Ascending aorta (tissue), 1 donor: ENCODE measurements around a stretch of chr19.

DNA sequence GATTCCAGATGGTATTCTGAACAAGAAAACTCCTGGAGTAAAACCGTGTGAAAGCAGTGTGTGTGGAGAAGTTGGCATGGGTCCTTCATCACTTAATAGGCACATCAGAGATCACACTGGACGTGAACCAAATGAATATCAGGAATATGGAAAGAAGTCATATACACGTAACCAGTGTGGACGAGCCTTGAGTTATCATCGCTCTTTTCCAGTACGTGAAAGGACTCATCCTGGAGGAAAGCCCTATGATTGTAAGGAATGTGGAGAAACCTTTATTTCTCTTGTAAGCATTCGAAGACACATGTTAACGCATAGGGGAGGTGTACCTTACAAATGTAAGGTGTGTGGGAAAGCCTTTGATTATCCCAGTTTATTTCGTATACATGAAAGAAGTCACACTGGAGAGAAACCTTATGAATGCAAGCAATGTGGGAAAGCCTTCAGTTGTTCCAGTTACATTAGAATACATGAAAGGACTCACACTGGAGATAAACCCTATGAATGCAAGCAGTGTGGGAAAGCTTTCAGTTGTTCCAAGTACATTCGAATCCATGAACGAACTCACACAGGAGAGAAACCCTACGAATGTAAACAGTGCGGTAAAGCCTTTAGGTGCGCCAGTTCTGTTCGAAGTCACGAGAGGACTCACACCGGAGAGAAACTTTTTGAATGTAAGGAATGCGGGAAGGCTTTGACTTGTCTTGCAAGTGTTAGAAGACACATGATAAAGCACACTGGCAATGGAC is 19.6 kb downstream of the ZNF627 start:
- PRO-cap, result no peak

GRCh38 chr19:11666839-11667369 is 69.6 kb downstream of the ZNF627 start:
- PRO-cap, result unidirectional peak, minus-strand start at chr19:11667091

DNA sequence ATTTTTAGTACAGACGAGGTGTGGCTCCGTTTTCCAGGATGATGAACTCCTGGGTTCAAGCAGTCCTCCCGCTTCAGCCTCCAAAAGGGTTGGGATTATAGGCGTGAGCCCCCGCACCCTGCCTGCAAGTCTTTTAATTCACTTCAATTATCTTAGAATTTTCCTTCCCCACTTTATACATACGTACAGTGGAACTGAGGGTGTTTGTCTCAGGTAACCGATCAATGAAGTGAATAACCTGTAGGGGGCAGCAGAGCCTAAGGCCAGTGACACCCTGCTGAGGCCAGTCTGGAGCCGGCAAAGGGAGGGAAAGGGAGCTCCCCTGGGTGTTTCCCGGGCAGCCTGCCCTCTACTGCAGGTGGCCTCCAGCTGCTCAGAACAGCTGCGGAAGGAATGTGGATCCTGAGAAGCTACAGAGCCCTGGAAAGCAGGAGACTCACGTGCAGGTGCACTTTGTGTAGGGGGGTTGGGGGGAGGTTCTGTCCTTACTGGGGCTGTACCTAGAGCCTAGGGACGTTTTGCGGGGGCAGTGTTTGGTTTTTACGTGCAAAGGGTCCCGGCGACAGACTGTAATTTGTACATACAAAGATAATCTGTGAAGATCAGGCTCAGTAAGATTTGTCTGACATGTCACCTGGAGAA is 848 bp upstream of the ZNF491 start:
- PRO-cap, result no peak

DNA sequence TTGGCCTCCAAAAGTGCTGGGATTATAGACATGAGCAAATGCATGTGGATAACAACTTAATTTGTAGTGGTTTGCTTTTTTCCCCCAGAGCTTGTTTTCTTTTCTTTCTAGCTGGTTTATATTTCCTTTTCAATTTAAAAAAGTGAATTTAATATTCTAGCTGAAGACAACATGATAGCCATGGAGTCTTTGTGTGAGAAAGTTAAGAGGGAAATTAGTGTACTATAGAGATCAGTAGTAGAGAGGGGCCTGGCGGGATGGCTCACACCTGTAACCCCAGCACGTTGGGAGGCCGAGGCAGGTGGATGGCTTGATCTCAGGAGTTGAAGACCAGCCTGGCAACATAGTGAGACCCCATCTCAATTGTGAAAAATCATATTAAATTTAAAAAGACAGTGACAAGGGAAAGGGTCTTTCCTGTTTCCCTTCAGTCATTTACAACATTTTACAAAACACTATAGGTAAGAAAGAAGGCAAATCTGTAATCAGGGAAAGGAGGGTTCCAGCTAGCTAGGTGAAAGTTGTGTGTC is 3.7 kb downstream of the ZNF763 start:
- PRO-cap, result no peak

GRCh38 chr19:12296620-12296986 is 1.9 kb upstream of the ZNF44 start:
- PRO-cap, result no peak

DNA sequence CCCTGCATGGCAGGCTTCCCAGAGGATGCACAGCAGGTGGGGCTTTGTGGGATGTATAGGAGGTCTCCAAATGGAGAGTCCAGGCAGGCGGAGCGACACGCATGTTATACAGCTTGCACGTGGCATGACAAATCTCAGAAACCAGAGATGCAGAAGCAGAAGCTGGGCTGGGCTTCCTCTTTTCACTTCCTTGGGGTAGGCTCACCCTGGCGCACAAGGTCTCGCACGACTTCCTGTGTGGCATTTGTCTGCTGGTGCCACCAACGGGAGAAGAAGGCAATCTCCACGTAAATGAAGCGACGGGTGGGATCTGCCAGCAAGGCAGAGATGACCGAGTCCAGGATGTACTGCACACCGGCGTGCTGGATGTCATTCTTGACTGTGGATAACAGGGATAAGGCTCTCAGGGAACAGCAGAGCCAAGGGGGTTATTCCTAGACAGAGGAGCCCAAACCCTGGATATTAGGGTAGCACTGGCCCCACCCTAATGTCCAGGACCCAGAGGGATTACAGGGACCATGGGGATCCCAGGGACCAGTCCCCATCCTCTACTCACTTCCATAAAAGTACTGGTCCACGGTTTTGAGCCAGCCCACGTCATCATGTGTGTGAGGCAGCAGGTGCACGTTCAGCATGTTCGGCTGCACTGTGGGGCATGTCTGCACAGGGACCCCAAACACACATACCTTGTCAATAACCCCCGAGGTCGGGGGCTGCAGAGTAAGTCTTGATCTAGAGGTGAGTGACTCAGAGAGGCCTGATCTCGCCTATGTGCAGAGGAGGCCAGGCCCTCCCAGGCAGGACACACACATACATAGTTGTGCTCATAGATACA is 1.2 kb downstream of the MAN2B1 start:
- PRO-cap, result no peak

DNA sequence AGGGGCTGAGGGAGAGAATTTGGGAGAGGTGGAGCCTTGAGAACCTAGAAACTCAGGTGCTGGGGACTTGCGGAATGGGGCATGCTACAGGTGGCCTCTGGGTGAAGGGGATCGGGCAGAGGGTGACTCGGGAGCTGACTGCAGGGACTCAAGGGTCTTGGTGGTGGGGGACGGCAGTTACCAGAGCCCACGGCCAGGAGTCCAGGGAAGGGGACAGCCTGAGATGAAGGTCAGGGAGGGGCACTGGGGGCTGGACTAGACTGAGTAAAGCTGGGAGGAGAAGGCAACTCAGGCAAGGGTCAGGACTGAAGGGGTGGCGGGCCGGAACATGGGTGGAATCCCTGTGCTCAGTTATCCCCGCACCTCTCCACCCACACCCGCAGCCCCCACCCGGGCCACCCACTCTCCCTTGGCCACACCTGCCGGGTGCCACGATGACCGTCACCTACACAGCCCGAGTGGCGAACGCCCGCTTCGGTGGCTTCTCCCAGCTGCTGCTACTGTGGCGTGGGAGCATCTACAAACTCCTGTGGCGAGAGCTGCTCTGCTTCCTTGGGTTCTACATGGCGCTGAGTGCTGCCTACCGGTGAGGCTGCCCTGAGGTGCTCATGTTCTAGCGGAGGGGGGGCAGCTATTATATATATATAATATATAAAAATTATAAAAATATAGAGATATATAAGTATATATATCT is 715 bp downstream of the BEST2 start:
- PRO-cap, result no peak

DNA sequence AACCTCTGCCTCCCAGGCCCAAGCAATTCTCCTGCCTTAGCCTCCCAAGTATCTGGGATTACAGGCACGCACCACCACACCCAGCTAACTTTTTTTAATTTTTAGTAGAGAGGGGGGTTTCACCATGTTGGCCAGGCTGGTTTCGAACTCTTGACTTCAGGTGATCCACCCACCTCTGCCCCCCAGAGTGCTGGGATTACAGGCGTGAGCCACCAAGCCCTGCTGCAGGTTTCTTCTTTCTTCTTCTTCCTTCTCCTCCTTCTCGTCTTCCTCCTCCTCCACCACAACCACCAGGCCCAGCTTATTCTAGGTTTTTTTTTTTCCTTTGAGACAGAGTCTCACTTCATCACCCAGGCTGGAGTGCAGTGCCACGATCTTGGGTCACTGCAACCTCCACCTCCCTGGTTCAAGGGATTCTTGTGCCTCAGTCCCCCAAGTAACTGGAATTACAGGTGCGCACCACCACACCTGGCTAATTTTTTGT is 7.1 kb downstream of the BEST2 start:
- PRO-cap, result no peak

- PRO-cap, result no peak
Measured at GRCh38 chr19:12787992-12788294, 3.3 kb upstream of the JUNB start.

DNA sequence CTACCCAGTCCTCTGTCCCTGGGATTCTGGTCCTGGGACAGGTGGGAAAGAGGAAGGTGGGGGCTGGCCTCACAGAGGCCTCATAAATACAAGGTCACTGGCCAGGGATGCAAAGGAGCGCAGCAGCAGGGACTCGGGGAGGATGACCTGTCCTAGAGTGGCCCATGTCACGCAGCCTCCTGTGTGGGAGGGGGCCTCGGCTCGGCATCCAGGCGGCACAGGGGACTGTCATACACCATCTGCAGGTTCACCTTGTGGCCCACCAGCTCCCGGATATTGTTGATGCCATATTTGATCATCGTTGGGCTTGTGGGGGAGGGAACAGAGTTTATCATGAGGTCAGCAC is 3.5 kb upstream of the SYCE2 start:
- PRO-cap, result no peak

GRCh38 chr19:12937719-12938547 is 476 bp upstream of the CALR start:
- PRO-cap, result bidirectional peak, plus-strand start at chr19:12938609, minus-strand start at chr19:12938328

DNA sequence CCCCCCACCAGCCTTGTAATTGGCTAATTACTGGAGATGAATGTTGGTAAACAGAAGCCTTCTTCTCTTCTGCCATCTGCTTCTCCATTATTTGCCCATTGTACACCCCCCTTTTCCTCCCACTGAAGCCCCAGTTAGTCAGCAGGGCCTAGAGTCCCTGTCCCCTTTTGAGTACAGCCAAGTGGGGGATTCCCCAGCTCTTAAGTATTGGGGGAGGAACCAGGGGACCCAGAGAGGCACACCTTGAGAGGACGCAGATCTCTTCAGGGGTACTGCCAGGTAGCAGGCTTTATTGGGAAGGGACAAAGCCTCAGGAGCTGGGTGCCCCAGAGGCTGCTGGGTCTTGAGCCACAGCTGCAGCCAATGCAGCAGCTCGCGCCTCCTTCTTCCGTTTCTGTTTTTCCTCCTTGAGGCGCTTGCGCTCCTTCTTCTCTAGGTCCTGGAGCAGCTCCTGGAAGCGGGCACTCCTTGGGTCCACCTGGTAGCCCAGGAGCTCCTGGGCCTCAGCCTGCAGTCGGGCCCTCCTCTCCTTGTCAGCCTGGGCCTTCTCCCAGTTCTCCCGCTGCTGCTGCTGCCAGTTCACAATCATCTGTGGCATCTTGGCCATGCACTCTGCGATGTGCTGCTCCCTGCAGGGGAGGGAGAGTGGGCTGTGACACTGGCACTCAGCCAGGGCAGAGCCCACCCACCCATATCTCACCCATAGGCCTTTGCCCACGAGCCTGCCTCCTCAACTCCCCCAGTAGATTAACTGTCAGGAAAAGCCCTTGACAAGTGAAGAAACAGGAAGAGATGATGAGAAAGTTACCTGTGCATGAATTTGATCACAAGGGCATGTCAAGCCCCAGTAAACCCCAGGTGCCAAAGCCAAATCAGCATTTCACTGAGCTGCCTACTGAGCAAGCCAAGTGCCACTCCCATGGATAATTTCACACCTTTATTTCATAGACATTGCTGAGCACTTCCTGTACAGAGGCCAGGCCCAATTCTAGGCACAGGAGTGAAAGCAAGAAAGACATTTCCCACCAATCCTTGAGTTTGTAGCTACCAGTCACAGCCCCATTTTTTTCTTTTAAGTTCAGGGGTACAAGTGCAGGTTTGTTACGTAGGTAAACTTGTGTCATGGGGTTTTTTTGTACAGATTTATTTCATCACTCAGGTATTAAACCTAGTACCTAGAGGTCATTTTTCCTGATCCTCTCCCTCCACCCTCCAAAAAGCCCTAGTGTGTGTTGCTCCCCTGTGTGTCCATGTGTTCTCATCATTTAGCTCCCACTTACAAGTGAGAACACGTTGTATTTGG is 2.7 kb downstream of the GADD45GIP1 start:
- PRO-cap, result no peak

DNA sequence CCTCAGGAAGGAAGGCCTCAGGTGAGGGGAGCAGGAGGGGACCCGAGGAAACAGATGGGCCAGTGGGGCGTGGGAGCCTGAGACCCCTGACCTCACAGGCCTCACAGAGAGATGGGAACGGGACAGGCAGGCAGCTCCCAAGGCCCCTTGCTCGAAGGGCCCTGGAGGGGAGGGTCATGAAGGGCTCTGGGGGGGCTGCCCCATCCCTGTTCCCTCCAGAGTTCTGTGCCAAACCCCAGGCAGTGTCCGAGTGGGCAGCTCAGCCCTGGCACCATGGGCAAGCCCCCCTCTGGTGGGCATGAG is 5.6 kb downstream of the DAND5 start:
- PRO-cap, result no peak

DNA sequence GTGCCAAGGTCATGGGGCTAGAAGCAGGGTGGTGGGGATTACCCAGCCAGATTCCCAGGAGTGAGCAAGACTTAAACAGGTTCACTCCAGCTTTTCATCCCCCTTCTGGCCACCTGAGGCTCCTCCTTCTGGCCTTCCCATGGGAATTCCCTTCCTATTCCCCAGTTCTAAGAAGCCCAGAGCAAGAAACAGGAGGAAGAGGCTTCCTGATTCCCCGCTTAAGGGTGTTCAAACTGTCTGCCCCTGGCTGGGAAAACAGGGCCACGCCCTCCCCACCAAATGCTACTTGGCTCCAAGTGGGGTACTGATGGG is 14.1 kb downstream of the NFIX start:
- PRO-cap, result no peak

DNA sequence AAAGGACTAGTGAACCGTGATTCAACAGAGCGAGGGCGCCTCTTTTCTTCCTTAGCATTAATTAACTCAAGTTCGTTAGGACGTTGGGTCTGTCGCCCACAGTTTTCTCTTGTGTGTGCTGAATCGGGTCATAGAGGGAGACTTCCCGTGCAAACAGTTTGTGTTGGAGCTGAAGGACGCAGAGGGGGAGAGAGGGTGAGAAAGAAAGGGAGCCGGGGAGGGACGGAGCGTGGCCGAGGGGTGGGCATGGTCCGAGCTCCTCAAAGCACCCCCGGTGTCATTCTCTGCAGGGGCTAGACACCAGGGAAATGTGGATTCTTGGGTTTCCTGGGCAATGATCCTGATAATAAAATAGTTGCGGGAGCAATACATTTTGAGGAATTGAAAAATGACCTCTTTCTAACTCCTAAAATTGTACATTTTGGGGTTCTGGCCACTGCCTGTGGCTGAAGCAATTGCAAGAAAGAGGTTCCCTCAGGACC is 21.7 kb downstream of the NFIX start:
- PRO-cap, result no peak

DNA sequence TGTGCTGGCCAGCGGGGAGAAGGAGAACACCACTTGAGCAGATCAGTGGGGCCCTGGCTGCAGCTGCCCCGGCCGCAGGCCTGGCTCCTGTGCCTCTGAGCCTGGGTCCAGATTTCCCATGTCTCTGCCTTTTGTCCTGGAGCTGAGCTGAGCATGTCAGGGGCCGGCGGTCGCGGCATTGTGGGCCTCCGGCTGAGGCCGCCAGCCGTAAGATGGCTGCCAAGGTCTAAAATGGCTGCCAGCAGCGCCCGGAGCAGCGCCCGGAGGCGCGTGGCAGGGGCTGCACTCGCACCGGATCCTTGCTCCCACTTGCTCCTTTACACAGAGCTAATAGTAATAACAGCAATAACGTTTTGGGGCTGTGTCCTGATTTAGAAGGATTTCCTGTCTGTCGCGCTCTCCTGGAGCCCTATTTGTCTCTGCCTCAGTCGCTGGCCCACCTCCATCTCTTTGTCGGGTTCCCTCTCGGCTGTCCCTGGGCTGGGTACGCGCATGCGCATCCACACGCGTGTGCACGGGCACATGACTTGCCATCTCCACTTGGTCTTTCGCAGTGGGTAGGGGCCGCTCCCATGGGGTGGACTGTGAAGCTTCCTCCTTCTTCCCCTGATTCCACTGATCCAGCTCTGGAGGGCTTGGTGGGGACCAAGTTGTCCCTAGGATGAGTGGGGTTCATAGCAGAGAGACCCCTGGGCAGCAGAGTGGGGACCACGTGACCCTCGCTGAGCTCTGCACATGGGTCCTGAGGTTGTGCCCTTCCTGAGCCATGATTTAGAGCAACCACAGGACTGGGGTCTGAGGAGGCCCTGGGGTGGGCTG is 32.0 kb downstream of the LYL1 start:
- PRO-cap, result no peak

DNA sequence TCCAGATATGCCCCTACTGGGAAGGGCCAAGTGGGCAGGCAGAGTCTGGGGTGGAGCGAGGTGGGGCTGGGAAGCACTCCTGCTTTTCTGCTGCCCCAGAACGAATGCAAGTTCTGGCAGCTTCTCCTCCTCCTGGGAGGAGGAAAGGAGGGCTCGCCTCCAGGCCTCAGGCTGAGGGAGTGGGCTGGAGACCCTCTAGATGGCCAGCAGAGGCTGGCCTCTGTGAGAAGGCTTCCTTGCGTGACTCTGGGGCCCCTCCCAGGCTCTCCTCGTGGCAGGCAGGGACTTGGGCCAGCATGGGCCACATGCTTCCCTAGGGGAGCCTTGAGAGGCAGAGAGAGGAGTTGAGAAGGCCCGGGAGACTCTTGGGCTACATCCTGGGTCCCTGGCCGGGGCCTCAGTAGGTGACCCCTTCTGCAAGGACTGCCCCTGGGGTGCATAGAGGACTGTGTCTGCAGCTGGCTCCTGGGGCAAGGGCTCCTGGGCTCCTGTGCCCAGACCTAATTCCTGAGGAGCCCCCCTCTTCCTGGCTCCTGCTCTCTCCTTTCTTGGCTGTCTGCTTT is 25.9 kb downstream of the LYL1 start:
- PRO-cap, result unidirectional peak, plus-strand start at position 334 of the sequence

- PRO-cap, result no peak
Measured at GRCh38 chr19:13121297-13121655, 3.2 kb downstream of the NACC1 start.

- PRO-cap, result bidirectional peak, plus-strand start at chr19:13153055, minus-strand start at chr19:13152913
Measured at GRCh38 chr19:13152986-13153154, 2.7 kb downstream of the IER2 start.

- PRO-cap, result no peak
Measured at GRCh38 chr19:13153155-13153811, 3.1 kb downstream of the IER2 start.